Ishikawa (cell line): ENCODE measurements around a stretch of chr15.

DNA sequence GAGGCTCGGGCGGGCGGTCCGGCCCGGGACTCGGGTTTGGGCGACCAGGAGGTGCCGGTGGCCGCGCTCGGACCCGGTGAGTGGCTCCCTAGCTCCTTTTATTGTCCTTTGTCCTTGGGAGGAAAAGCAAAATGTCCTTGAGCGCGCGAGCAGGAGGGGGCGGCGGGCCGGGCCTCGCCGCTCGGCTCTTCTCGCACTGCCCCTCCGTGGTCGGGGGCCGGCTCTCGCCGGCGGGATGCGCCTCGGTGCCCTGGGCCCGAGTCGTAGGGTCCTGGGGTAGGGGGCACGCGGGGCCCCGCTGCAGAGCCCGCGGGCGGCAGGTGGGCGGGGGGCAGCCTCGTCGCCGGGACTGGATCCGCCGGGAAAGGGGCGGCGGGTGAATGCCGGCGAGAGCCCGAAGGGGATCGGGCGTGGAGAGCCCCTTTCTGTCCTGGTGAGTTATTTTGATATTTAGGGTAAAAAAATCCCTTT is 17.0 kb upstream of the CHD2 start:
- RRBS = 1% methylated on average over 31 of the region's 51 CpGs

DNA sequence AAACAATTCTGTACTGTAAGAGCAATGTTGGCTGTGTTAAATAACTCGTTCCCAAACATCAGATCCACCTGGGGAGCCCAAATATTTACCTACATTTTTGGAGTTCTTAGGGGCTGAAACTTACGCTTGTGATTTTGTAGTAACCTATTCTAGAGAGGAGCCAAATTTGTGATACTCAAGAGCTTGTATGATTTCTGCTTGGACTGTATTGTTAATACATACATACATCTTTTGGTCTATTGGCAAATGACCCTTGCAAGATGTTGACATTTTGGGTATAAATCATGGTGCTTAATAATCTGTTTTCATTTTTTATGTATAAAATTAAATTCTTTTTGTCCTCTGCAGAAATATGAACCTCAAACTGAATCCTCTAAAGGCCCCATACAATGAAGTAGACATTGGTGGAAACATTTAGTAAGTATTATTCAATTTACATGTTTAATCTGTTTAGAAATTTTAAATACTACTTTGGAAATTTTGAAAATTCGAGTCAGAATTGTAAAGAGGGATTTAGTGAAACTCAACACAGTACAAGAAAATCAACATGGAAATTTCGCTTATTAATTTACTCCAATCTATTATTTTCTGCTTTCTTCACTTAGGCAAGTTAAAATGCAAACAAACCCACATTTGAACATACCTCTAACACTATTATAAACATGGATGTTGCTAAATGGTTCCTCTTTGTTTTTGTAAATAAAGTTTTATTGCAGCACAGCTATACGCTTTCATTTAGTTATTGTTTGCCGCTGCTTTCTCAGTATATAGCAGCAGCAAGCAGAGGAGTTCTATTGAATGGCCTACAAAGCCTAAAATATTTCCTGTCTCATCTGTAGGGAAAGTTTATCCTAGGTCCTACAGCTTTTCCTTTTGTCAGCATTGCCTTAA is 8.2 kb upstream of the CHD2 start:
- RRBS = no CpG with 5 or more reads among the region's 6 CpGs

DNA sequence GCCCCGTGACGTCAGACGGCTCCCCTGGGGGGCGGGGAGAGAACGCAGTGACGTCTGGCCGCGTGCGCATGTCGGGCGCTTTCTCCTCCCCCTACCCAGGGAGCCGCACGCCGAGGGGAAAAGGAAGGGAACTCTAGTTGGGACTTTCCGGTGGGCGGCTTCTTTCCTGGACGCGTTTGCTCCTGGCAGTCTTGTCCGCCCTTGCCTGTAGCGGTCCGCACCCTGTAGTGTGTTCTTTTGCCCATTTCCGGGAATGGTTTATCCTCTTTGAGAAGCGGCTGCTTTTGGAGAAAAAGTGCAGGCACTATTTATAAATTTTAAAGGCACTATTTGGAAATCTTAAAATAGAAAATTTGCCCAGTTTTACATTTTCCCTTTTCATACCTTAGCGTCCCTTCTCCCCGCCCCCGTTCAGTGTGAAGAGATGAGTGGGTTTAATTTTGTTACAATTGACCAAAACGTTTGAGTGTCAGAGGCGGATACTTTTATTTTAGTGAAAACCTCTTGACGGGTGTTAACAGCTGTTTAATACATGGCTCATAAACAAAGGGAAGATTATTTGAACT is 4.3 kb downstream of the CHD2 start:
- RRBS = 2% methylated on average over 6 of the region's 29 CpGs

- RRBS = no CpG with 5 or more reads among the region's 11 CpGs
Observed at GRCh38 chr15:92908900-92909846, 9.0 kb downstream of the CHD2 start.

GRCh38 chr15:92934710-92935040 is 34.6 kb downstream of the CHD2 start:
- RRBS = no CpG with 5 or more reads among the region's 3 CpGs

DNA sequence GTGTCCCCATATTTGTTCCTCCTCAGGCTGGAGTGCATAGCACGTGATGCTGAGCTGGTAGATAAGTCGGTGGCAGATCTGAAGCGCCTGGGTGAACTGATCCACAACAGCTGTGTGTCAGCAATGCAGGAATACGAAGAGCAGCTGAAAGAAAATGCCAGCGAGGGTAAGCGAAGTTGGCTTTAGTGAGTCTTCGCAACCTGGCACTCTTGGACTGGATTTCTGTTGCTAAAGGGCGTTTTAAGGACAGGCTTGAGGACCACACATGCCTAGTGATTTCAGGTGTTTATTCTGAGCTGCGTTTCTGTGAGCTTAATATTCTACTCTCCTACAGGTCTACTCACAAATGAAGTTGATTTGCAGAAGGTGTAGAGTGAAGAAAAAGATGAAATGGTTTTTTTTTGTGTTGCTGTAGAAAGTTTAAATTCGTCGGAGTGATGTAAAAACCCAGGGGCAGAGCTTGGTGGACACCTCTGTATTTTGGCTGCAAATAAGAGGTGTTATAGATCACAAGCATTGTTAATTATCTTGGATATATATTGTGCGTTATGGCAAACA is 92.8 kb downstream of the CHD2 start:
- RRBS = no CpG with 5 or more reads among the region's 12 CpGs

GRCh38 chr15:93035901-93036396 is 53.1 kb downstream of the RGMA start:
- RRBS = no CpG with 5 or more reads among the region's 17 CpGs

GRCh38 chr15:93050385-93050584 is 38.7 kb downstream of the RGMA start:
- RRBS = no CpG with 5 or more reads among the region's 2 CpGs

- RRBS = no CpG with 5 or more reads among the region's 4 CpGs
Observed at GRCh38 chr15:93067712-93067986, 21.4 kb downstream of the RGMA start.

DNA sequence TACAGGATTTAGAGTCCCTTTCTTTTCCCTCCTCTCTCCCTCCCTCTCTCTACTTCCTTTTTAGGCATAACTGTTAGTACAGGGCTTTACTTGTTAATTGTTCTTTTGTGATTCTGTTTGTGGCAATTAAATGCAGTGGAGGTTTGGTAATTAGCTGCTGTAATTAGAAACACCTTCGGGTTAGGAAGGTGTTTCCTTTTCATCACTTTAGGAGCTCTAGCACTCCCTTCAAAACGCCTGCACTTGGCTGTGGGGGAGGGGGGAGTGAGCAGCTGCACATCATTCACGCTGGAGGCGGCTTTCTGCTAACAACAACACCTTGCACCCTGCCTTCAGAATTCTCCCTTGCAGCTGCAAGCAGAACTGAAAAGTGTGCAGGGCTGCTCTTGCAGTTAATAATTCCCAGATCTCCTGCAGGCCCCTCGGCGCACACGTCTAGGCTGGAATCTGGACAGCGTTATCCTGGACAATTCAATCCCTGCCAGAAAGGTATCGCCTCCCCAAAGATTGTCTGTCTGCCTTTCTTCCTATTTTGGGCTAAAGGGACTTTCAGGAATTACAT is 242.7 kb upstream of the RGMA start:
- RRBS = no CpG with 5 or more reads among the region's 9 CpGs

DNA sequence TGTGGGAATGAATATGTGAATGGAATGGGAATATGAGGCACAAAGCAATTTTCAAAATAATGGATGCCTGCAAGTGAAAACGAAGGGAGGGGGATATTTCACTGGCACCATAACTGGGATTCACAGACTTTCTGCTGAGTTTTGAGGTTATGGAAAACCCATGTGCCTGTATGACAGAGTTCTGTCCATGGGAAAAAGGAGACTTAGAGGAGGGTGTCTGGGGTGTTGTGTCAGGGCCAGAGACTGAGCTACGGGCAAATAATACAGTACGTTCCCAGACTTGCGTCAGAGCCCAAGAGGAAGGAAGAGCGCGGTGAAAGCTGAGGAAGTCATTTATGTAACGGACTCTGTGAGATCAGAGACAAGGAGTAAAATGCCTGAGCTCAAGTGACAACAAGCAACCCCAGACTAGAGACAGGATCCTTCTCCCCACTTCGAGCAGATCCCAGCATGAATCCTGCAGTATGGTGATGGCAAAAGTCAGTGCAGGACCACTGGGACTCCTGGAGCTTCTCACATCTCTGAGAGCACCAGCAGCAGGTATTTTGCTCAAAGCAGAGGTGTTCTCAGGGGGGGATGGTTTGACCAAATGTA is 368.6 kb upstream of the MCTP2 start:
- RRBS = no CpG with 5 or more reads among the region's 8 CpGs

DNA sequence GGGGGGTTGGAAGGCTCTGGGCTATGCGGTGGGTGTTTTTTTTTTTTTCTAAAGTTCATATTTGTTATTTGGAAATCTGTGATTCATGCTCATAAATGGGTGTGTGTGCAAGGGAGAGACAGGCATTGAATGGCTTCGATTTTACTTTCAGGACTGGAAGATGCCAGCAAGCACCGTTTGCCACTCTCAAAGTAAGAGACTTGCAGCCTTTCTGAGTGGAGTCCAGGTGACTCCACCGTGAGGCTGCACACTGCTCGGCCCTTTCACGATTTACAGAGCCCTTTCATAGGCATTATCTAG is 150.7 kb upstream of the MCTP2 start:
- RRBS = no CpG with 5 or more reads among the region's 6 CpGs

DNA sequence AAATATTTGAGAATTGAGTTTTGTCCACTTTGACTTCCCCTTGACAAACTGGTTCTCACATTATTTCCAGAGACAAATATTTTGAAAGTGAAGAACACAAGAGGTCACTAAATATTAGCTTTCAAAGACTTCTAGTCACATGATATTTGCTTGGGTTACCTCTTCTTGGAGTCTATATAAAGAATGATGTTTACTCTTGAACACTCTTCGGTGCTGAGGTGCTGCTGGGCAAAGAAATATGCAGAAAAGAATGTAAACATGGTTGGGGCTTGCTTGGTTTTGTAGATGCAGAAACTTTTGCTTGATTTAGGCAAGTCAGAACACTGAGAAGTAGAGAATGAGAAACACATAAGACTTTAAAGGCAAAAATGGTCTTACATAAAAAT is 120.6 kb upstream of the MCTP2 start:
- RRBS = no CpG with 5 or more reads among the region's 1 CpG

DNA sequence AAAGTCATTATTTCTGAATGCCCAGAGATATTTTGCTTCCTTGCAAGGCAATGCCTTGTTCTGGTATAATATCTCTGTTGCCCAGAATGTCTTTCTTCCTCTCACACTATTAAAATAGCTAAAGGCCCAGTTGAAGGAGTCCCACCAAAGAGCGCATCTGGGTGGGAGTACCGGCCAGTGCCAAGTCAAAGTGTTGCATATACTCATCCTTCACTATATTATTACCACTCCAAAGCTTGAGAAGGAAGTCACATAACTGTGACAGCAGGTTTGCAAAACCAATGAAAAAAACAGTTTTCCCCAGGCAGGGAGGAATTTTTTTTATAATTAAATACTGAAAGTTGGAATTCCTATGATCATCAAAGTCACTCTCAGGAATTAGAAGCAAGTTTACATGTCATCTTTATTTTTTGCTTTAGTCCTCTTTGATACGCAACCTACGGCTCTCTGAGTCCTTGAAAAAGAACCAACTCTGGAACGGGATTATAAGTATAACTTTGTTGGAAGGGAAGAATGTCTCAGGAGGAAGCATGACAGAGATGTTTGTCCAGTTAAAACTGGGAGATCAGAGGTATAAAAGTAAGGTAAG is 124.5 kb downstream of the MCTP2 start:
- RRBS = no CpG with 5 or more reads among the region's 5 CpGs

DNA sequence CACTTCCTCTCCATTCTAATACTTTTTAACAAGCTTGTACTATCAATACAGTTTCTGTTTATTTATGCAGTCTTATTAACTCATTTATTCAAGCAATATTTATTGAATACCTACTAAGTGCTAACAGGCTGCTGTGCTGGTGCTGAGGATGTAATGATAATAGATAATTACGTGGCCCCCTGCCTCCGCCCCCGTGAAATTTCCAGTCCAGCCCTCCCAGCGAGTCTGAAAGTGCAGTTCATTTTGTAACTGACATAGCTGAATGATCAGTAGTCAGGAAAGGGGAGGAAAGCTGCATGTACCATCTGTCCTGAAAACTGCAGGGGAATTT is 736.7 kb downstream of the MCTP2 start:
- RRBS = no CpG with 5 or more reads among the region's 4 CpGs

- RRBS = no CpG with 5 or more reads among the region's 4 CpGs
Observed at GRCh38 chr15:95262902-95263360, 1031.6 kb downstream of the MCTP2 start.

DNA sequence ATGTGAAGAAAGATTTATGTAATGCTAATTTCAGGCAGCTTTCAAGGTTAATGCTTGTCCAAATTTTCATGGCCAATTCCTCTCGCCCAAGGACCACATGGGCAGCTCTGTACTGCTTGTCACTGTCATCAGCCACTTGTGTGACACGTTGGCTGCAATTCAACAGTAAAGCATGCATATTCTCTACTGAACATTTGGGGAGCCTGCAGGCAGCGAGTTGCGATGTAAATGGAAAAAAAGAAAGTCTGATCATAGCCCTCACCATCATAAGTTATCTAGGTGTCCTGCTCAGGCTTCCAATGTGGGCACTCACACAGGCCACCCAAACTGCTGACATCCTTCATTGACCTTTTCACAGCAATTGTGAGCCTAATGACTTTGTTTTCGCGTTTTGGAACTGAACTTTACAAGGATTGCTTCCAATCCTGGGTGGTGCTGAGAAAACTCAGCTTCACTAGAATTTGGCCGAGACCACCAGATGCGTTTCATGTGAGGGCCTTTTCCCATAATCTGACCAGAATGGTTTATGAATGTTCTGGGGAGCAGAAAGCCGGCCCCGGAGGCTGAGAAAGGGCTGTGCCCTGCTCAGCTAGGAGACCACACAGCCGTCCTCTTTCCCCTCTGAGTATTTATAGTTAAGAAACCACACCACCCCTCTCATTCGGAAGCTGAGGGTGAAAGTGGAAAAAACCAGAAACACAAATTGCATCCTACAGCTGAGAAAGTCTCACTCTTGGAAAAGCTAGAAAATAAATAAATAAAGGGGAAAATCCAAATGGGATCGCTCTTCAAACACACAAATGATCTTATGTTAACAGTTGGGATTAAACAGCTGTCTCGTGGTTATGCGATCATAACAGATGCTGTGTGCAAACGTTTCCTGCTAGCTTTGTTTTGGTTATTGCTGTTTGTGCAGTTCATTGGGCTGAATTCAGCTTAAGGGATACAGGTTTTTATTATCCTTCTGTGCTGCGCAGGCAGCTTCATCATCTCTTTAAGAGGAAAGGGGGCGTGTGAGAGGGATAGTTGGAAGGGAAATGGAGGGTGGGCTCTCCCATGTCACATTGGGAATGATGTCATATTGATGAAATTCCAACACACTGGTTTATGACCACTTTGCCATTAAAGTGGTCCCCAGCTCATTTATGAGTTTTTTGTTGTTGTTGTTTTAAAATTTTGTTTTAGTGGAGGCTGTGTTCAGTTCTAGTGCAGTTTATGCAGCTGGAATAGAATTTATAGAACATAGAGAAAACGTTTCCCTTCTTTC is 1026.3 kb upstream of the NR2F2 start:
- RRBS = no CpG with 5 or more reads among the region's 19 CpGs

DNA sequence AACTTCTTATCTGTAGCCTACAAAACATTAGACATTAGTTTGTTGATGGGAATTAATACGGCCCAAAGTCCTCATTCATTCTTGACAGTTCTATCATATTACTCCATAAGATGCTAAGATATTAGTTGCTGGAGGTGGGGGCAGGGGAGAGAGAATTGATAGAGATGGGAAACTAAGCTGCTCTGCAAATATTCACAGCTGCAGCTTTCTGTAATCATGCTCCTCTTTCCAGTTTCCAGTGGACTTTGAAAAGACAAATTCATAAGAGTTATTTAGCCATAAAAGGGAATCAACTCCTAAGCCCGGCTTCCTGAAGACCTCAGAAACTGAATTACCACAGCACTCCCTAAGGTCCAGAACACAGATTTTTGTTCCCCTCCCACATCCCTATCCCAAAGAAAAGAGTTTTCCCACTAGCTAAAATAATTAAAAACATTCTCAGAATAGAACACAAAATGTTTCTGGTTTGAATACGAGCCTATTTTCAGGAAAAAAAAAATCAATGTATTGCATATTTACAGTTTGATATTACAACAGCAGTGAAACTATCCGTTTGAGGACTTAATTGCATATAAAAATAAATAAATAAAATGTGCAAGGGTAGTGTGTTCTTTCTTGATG is 871.8 kb upstream of the NR2F2 start:
- RRBS = no CpG with 5 or more reads among the region's 4 CpGs

DNA sequence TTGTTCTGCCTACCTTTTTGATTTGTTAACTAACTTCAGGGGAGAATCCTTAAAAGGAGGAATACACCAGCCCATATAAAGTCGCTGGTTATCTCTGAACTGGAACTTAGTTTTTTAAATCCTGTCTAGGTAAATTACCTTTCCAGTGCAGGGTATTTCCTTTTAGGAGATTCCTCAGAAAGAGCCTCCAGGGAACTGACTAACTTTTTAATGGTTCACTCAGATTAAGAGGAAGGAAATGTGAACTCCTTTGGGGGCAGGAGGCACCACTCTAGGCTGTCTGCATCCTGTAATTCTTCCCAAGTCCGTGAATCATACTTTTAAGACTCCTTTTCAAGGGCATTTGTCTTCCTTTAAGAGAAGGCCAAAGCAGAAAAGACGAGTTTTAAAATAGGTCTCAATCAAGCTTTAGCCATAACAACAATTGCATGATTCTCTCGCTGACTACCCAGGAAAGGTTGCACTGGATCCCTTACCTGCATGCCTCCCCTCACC is 871.2 kb upstream of the NR2F2 start:
- RRBS = no CpG with 5 or more reads among the region's 4 CpGs